SP-49 (cell line): ENCODE measurements around the genes ACAD11 and RYK.

DNA sequence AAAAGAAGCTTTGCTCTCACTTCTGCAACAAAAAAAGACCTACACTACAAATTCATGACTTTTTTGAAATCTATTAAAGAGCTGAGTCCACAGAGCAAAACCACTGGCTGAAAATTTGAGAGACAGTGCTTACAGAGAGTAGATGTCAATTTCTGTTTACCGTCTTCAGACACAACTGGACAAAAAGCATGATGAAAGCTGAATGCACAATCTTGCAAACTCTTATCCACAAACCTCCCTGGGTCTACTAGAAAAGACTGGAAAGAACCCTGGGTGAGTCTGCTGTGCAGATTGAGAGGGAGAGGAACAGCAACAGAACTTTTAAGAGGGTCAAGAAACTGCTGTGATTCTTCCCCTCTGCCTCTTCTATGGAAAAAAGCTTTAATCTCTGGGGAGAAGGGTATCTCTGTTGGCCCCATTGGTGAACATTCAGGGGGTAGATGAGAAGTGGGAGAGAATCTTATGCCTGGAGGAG lies 2.7 kb downstream of the DNAJC13 start:
- PRO-cap = no peak

- PRO-cap = no peak
These were observed 331 bp downstream of the ACAD11 start for GRCh38 chr3:132659322-132659633.

DNA sequence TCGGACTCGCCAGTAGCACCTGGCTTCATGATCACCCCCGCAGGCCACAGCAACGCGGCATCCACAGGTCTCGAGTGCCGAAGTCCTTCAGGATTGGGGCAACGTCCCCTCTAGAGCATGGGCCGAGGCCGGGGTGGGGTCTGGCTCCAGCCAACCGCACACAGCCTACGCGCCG lies at the start of gene ACAD11:
Gene ACAD11, minus strand, starts transcription at position 87 of the 175 bp plus-strand sequence.
- PRO-cap = no peak

DNA sequence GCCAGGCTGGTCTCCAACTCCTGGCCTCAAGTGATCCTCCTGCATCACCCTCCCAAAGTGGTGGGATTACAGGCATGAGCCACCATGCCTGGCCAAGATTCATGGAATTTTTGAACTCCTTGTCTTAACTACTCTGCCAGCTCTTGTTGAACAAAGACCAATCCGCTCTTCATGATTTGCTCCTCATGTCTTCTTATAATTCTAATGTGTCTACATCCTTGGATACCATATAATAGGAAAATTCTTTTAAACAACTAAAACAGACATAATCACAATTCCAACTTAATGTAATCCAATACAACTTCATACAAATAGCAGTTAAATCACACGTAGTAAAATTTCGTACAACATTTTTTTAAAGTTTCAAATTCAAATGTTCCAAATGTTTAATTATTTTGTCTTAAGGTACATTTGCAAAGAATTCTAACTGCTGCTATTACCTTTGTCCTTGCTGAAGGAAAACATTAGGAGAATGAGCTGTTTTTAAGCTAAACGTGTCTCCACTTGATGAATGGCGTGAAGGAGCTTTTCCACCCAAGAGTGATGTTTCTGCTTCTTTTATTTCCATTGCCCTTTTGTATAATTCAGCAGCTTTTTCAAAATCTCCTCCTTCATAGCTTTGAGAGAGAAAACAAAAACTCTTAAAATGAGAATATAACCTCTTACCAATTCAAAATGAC lies 21.5 kb downstream of the UBA5 start:
- PRO-cap = no peak

- PRO-cap = unidirectional peak, plus-strand start at chr3:132722964; unidirectional peak, plus-strand start at chr3:132722992
These were observed 600 bp upstream of the NPHP3 start for GRCh38 chr3:132722692-132723326.

GRCh38 chr3:133459431-133459890 lies 59.6 kb downstream of the BFSP2 start:
- PRO-cap = no peak

- PRO-cap = no peak
These were observed 67.2 kb downstream of the BFSP2 start for GRCh38 chr3:133467002-133467609.

- PRO-cap = no peak
These were observed 6.6 kb downstream of the TOPBP1 start for GRCh38 chr3:133655034-133655729.

DNA sequence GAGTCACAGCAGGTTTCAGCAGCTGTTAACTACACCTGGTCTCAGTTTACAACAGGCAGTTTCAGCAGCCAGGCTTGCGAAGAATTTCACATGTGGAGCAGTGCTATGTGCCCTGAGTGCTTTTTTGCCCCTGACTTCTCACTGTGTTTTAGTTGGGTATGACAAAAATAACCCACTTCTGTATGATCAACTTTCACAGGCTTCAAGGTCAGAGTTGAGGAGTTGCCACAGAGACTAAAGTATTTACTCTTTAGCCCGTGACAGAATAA lies 13.8 kb upstream of the TOPBP1 start:
- PRO-cap = no peak

GRCh38 chr3:133753404-133753905 lies 7.3 kb downstream of the TF start:
- PRO-cap = no peak

GRCh38 chr3:133756736-133757072 lies 10.5 kb downstream of the TF start:
- PRO-cap = no peak

DNA sequence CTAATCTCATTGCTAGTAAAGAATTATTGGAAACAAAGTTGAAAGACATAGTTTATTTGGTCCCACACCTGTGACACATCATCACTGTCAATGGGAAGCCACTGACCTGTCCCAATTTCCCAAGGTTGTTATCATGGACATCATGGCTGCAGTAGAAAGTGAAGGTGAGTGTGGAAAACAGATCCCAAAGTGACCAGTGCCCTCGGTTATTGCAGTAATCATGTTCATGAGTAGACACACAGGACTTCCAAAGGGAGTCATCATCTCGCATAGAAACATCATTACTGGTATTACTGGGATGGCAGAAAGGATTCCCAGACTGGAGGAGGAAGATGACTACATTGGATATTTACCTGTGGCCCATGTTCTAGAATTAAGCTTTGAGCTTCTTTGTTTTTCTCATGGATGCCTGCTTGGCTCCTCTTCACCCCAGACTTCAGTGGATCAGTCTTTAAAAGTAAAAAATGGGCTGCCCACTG lies 14.8 kb downstream of the TF start:
- PRO-cap = no peak

- PRO-cap = no peak
These were observed 28.6 kb downstream of the TF start for GRCh38 chr3:133774697-133775376.

DNA sequence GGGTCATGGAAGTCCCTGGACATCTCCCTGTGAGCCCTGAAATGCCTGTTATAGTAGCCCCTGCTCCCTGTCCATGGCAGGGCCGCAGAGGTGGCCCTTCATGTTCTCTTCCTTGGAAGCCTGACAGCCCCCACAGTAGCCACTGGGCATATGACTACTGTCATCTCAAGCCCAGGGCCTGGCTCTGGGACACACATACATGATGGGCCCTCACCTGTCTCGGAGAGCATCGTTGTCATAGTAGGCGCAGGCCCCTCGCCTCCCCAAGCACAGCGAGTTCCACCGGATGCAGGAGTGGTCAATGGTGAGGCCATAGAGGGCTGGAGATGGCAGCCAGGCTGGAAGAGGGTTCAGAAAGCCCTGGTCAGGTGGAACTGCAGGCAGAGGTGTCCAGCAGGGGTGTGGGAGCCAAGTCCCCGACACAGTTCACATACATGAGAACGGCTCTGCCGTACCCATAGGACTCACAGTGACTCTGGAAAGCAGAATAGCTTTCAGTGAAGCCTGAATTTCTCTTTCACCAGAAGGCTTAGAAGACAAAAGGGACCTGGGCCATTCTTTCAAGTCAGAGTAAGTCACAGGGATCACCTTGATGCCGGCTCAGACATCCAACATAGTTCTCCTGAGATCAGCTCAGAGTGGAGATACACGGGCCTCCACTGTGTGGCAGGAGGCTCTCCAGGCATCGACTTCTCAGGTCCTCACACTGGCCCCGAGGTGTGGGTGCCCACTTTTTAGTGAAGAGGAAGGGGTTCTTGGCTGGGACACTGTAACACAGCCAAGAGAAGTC lies 40.1 kb upstream of the RAB6B start:
- PRO-cap = no peak

DNA sequence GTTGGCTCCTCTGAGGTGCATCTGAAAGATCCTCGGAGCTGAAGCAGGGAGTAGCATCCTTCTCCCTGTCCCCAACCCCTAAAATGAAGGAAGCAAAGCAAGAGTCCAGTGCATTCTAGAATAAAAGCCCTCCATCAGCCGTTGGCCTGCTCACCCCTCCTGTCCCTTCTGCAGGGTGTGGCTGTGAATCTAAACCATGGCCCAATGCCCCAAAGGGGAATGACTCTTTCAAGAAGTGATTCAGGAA lies 38.6 kb downstream of the SLCO2A1 start:
- PRO-cap = no peak

- PRO-cap = no peak
These were observed 557 bp upstream of the SLCO2A1 start for GRCh38 chr3:134030304-134030660.

- PRO-cap = no peak
These were observed 27.7 kb upstream of the SLCO2A1 start for GRCh38 chr3:134057380-134057845.

GRCh38 chr3:134229131-134229937 lies 21.3 kb downstream of the RYK start:
- PRO-cap = no peak

- PRO-cap = bidirectional peak, plus-strand start at chr3:134250962, minus-strand start at chr3:134250842
These were observed at the start of gene RYK for GRCh38 chr3:134250727-134251294. Gene RYK, minus strand, starts transcription at chr3:134250859.

GRCh38 chr3:134311982-134312431 lies 61.3 kb upstream of the RYK start:
- PRO-cap = no peak